Sigmoid colon (tissue), 4 donors: ENCODE results near the gene LUC7L2.

DNA sequence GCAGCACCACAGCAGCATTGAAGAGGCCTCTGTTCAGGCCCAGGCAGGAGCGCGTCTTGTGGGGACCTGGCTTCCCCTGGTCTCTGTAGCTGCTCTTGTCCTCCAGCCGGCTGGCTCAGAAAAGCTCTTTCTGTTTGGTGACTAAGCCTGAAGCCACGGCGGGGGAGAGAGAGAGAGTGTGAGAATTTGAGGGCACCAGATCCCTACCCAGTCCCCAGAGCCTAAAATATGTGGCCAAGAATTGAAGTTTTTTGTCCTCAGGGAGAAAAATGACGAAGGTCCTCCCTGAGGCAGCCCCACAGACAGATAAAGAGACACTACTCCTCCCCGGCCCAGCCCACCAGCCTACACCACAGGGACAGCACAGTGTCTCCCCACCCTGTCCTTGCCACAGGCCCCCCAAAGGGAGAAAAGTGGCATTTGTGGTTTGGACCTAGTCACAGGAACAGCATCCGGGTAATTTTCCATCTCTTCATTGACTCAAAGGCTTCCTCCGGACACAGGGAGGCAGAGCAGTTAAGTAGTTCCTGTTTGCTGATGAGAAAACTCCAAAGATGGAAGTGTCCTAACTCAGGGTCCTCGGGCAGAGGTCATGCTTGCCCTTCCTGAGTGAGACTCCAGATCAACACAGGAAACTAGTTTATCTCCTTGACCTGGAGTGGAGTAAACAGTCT lies 13.3 kb upstream of the FAM180A start:
- PRO-cap = unidirectional peak, minus-strand start at position 97 of the sequence
- RAMPAGE, long total RNA, 4 experiments = no peak in any of the 4 experiments

DNA sequence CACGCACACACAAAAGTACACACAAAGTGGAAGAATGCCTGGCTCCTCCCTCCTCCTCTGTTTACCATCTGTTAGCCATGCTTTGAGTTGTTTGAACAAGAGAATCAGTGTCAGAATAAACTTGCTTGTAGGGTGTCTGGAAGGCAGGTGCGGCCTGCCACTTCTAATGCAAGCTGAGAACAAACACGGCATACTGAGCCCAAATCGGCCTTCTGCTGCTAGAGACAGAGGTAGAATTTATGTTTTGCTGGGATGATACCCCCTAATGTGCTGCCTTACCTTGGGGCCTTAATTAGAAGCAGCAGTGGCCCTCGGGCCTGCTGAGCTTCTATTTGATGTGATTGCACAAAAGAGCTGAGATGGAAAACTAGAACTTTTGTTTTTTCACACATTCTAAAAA lies 24.9 kb upstream of the FAM180A start:
- PRO-cap = no peak
- RAMPAGE, long total RNA, 4 experiments = no peak in any of the 4 experiments

DNA sequence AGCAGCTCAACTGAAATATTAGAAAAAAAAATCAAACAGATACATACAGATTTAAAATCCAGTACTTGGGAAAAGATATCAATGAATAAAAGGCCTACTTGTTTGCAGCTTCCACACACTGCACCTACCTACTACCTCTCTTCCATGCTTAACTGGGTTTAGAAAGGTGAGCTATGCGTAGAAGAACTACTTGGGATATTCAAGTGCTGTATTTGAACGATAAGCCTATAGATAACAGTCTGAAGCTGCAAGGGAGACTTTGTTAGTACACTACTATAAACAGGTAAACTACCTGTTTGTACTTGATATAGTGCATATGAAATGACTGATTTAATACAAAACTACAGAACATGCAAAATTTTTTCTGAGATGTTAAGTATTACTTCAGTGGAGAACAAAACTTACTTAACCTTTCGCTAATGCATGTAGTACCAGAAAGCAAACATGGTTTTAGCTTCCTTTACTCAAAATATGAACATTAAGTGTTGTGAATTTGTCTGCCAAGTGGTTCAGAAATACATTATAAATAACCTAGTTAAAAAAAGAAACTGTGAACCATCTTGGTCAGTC lies 50.0 kb downstream of the MTPN start:
- PRO-cap = no peak
- RAMPAGE, long total RNA, 4 experiments = no peak in any of the 4 experiments

GRCh38 chr7:136033314-136033921 lies 56.3 kb upstream of the MTPN start:
- PRO-cap = no peak
- RAMPAGE, long total RNA, 4 experiments = no peak in any of the 4 experiments

GRCh38 chr7:136046115-136046602 lies 69.0 kb upstream of the MTPN start:
- PRO-cap = no peak
- RAMPAGE, long total RNA, 4 experiments = no peak in any of the 4 experiments

DNA sequence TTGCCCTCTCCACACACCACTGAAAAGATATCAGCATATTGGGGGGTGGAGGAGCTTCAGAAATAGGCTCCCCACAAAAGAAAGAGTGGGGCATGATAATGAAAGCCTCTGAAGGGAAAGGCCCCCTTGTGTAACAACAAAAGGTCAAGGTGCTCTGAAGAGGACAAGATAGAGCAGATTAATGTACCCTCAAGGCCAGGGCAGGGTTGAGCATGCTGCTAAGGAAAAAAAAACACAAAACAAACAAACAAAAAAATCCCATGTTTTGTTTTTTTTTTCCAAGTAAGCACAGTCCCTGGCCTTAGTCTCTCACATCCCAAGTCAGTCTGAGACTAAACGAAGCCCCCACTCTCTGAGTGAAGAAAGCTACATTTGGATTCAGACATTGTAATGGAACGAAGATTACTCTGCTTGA lies 27.3 kb upstream of the DGKI start:
- PRO-cap = no peak
- RAMPAGE, long total RNA, 4 experiments = no peak in any of the 4 experiments

- PRO-cap = no peak
- RAMPAGE, long total RNA, 4 experiments = no peak in any of the 4 experiments
These were observed 31.7 kb upstream of the DGKI start for GRCh38 chr7:137878230-137879026.

GRCh38 chr7:137961655-137962574 lies 40.0 kb downstream of the CREB3L2 start:
- PRO-cap = no peak
- RAMPAGE, long total RNA, 4 experiments = no peak in any of the 4 experiments

GRCh38 chr7:137962575-137963534 lies 39.0 kb downstream of the CREB3L2 start:
- PRO-cap = no peak
- RAMPAGE, long total RNA, 4 experiments = no peak in any of the 4 experiments

DNA sequence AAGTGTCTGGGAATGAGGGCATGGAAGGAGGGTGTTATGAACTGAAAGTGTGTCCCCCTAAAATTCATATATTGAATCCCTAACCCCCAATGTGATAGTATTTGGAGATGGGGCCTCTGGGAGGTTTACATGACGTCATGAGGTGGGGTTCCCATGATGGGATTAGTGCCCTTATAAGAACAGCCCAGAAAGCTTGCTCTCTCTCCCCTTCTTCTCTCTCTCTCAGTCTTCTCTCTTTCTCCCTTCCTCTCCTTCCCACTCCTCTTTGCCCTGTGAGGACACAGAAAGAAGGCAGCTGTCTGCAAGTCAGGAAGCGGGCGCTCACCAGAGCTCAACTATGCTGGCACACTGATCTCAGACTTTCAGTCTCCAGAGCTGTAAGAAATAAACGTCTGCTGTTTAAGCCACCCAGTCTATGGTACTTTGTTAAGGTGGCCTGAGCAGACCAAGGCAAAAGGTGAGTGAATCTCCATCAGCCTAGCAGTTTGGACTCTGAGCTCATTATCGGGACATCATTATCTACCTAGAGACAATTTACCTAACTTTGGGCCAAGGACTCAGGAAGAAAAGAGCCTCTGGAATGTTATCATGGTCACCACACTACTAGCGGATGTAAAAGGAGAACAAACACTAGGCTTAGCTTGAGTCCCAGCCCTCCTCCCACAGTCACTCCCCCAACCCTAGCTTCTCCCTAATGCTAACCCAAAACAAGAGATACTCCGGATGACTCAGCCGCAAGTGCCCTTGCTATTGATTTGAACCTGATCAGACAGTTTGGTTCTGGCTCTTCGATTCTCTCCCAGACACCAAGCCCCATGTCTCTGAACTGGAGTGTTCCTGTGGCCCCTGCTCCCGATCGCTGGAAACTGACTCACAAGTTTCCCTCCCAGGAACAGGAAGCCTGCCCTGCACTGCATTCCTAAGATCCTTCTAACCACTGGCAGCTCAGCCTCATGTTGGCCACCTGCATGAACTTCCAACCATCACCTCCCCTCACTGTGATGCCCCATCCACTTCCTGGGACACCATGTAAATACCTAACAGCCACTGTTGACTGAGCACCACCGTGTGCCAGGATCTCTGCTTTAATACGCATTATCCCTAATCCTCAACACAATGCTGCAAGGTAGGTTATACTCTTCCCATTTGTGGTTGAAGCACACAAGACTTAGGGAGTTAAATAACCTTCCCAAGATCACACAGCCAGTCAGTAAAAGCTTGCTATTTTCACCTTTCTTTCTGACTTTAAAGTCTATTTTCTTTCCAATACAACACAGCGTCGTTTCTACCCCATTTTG lies 34.6 kb downstream of the CREB3L2 start:
- PRO-cap = unidirectional peak, minus-strand start at position 868 of the sequence
- RAMPAGE, long total RNA, 4 experiments = no peak in any of the 4 experiments

- PRO-cap = no peak
- RAMPAGE, long total RNA, 4 experiments = no peak in any of the 4 experiments
These were observed 24.8 kb downstream of the CREB3L2 start for GRCh38 chr7:137977100-137977511.

DNA sequence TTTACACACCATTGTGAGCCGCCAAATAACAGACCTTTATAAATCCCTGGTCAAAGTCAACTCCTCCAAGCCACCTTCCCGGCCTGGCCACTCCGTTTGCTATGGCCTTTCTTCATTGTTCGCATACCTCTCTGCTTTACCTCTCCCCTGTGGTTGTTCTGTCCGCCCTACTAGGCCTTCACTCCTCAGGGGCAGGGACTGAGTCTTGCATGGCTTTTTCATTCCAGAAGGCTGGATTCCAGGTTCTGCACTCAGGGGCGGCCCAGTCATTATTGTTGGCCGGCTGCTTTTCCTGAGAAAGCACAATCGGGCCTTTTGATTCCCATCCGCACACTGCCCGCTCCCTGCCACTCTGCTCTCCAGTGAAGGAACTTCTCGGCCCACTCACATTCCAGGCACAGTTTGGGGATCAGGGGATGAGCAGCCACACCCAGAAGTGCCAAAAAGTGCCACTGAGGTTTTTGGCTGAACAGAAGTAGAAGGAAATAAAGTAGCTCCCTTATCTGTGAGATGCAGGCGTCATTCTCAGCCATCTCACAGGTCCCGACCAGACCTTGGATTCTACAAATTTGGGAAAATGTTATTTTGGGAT lies 18.2 kb downstream of the CREB3L2 start:
- PRO-cap = no peak
- RAMPAGE, long total RNA, 4 experiments = no peak in any of the 4 experiments

- PRO-cap = no peak
- RAMPAGE, long total RNA, 4 experiments = no peak in any of the 4 experiments
These were observed 5.5 kb downstream of the CREB3L2 start for GRCh38 chr7:137996262-137996852.

GRCh38 chr7:138169604-138170110 lies 93.4 kb downstream of the AKR1D1 start:
- PRO-cap = no peak
- RAMPAGE, long total RNA, 4 experiments = no peak in any of the 4 experiments

DNA sequence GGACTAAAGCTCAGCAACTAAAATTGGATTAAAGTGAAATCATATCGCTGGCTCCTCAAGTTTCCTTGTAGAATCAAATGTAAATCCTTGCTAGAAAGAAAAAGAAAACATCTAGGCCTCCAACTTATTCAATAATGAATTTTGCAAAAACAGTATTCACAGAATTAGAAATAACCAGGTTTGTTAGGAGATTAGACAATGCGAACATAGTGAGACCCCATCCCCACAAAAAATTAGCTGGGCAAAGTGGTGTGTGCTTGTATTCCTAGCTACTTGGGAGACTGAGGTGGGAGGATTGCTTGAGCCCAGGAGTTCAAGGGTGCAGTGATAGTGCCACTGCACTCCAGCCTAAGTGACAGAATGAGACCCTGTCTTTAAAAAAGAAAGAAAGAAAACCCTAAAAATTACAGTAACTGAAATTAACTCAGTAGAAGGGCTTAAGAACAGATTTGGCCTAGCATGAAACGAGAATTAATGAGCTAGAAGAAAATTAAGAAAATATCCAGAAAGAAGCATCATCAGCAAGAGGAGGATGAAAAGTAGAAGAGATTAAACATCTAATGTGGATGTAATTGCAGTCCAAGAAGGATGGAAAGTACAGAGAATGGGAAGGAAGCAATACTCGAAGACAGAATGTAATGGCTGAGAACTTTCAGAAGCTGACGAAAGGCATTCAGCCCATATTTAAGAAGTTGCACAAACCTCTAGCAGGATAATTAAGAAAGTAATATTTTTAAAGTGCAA lies 60.4 kb downstream of the TRIM24 start:
- PRO-cap = no peak
- RAMPAGE, long total RNA, 4 experiments = no peak in any of the 4 experiments

- PRO-cap = no peak
- RAMPAGE, long total RNA, 4 experiments = no peak in any of the 4 experiments
These were observed 105.2 kb downstream of the TRIM24 start for GRCh38 chr7:138564854-138566002.

- PRO-cap = no peak
- RAMPAGE, long total RNA, 4 experiments = no peak in any of the 4 experiments
These were observed 12.5 kb downstream of the ZC3HAV1 start for GRCh38 chr7:139096913-139097440.

- PRO-cap = no peak
- RAMPAGE, long total RNA, 4 experiments = no peak in any of the 4 experiments
These were observed 1.1 kb downstream of the ZC3HAV1 start for GRCh38 chr7:139108546-139108749.

GRCh38 chr7:139230518-139230938 lies 509 bp upstream of the UBN2 start:
- PRO-cap = no peak
- RAMPAGE, long total RNA, 4 experiments = no peak in any of the 4 experiments

GRCh38 chr7:139359565-139360672 lies at the start of gene LUC7L2:
LUC7L2 (plus strand) TSS chr7:139359894.
- PRO-cap = bidirectional peak, plus-strand start at chr7:139359862, minus-strand start at chr7:139359677; bidirectional peak, plus-strand start at chr7:139360581, minus-strand start at chr7:139360473
- RAMPAGE, long total RNA, 4 experiments = start-site peak on the plus strand in 2 of 4 experiments, at chr7:139359875-139359961 at its widest, 412 to 979 reads per replicate; start-site peak on the minus strand in 1 of 4 experiments, at chr7:139360182-139360187 at its widest, 5 reads per replicate